Hair follicular keratinocyte (primary cell): ENCODE data around the genes ASB9 and REPS2.

- RAMPAGE, long total RNA: no peak
Observed at GRCh38 chrX:13646060-13646259, 7.0 kb upstream of the TCEANC start.

GRCh38 chrX:13732232-13733100 lies 2.0 kb downstream of the TRAPPC2 start:
- RAMPAGE, long total RNA: no peak

- RAMPAGE, long total RNA: no peak
Observed at GRCh38 chrX:13906087-13906553, 89.2 kb upstream of the GPM6B start.

DNA sequence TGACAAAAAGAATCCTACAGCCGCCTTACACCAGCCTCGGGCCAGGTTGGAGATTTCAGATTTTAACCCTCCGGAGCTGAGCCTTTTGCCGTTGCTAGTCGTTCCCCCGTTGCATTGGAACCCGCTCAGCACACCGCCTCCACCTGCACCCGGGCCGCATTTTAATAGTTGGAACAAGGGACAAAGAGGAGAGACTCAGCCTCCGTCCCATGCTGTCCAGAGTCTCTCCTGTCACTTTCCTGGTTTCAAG lies 92.0 kb downstream of the GEMIN8 start:
- RAMPAGE, long total RNA: no peak

DNA sequence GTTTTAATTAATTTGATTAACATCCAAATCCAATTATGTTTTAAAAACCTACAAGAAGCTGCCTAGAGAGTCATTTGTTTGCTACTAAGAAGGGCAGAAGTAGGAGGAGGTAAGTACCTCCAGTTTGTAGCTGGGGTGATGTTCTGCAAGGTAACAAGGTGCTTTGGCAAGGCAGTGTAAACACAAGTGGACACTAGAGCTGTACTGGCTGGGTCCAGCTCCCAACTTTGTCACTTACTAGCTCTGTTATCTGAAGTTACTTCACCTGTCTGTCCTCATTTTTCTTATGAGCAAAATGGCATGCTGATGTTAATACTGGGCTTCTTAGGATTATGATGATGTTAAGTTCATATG lies 110.5 kb upstream of the GEMIN8 start:
- RAMPAGE, long total RNA: no peak

DNA sequence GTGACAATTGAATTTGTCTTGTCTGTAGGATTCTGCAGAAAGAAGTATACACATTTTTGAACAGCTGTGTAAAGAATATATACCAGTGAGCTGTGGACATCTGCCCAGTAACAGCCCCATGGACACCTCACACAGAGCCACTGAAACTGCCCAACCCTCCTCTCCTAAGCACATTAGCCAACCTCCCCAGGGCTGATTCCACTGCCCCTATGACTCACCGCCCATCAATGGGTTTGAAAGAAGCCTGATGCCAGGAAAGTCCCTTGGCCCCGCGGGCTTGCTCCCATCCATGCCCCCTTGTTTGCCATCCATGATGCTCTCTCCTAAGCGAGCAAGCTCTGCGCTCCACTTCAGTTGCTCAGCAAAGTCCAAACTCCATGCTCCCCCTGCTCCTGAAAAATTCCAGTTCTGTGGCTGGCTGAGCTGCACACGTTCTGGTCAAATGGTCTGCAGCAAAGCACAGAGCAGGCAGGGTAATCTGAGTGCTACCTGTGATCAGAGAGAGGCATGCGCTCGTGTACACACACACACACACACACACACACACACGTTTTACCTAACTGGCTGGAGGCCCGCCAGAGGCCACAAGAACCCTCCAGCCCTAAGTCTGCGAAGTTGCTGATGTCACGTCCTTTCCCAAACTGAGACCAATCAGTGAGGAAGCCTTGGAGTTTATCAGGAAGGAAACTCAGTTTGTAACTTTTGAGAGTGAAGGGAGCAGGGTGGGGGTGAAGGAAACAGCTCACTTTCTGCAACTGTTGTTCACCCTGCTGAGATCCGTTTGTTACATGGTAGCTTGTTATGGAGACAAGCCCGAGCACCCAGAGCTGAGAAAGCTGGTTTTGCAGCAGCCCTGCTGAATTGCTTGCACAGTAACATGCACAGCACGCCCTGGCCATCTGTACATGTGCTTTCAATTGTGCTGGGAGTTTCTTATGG lies at the start of gene ASB9:
TSS of gene ASB9 (minus strand) at position 521 of the 939 bp plus-strand sequence.
- RAMPAGE, long total RNA: no peak

DNA sequence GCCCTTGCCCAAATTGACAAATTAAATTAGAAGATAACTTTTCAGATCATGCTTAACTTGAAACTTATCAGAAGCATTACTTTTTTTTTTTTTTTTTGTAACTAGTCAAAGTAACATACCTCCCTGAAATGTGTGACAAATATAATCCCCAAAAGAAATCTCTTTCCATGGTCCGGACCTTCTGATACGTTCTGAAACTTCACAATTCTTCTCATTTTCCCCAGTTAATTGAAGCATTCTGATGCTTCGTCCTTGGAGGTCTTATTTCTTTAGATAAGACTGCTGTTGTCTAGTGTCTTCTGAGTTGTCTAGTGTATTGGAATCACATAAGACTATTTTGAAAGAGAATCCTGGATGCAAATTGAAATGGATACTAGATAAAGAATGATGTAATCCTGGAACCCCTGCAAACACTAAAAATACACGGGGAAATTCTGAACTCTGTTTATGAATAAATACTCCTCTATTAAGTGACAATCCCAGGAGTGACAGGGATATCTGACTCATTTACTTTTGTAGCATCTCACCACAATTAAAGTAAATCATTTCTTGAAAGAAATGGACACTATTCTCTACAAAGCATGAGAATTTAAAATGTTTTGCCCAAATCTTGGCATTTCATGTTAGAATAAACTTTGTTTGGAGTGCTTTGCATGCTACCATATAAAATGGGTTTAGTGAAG lies 1.0 kb downstream of the ASB11 start:
- RAMPAGE, long total RNA: no peak

- RAMPAGE, long total RNA: no peak
Observed at GRCh38 chrX:15337136-15337492, 1.8 kb upstream of the PIGA start.

DNA sequence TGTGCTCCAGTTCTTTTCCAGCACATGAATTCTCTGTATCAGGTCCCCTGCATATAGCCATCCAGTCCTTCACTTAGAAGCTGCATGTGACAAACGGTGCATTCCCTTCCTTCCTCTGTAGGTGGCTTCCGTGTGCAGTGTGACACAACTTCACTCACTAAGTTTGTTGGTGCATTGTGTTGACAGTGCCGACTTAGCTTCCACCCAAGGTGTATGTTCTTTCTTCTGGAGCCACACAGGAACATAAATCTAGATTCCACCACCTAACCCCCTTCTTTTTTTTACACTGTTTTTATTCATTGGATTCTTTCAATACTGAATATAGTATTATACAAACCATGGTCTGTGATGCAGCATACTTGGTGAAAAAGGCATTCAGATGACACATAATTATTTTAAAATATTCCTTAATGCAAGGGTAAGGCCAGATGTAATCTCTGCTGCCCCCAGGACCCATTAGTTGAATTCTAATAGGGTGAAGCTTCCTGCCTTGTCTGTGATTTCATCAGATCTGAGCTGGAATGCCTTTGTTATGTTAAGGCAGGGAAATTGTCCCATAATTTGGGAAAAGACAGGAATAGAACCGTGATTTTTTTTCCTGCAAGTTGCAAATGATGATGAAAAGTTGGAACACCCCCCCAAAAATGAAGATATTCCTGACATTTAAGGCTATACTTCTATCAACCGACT lies 26.0 kb downstream of the ZRSR2 start:
- RAMPAGE, long total RNA: no peak

GRCh38 chrX:15854971-15855768 lies 557 bp upstream of the AP1S2 start:
- RAMPAGE, long total RNA: no peak

- RAMPAGE, long total RNA: no peak
Observed at GRCh38 chrX:15947449-15948130, 93.0 kb upstream of the AP1S2 start.

DNA sequence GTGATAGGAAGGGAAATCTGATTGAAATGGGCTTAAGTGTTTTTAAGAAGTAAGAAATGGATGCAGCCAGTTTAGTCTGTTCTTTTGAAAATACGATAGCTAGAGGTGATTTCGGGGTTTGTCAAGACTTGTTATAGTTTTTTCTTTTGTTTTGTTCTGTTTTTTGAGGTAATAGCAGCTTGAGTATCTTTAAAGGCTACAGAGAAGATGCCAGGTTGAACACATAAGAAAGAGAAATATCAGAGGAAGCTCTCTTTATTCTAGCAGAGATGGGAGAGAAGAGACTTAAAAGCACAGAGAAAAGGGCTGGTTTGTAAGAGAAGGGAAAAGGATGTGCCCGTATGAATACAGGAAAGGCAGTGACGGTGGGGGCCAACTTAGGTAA lies 121.5 kb upstream of the S100G start:
- RAMPAGE, long total RNA: no peak

DNA sequence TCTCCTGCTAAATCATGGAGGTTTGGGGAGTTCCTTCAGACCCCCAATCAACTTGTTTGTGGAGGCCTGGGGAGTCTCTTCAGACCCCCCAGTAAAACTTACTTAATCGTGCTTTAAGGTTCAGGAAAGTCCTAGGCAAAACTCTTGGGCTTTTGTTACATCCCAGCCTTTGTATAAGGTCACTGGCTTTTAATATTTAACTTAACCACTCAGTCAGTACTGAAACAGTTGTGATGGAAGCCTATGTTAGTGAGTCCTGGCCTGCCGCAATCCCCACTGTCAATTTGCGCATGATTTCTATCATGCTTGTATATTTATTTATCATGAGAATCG lies 6.9 kb downstream of the SYAP1 start:
- RAMPAGE, long total RNA: no peak

GRCh38 chrX:16787240-16787823 lies 1.1 kb downstream of the TXLNG start:
- RAMPAGE, long total RNA: no peak

- RAMPAGE, long total RNA: no peak
Observed at GRCh38 chrX:16818372-16818891, 32.2 kb downstream of the TXLNG start.

- RAMPAGE, long total RNA: no peak
Observed at GRCh38 chrX:16882030-16882615, 12.0 kb upstream of the RBBP7 start.

DNA sequence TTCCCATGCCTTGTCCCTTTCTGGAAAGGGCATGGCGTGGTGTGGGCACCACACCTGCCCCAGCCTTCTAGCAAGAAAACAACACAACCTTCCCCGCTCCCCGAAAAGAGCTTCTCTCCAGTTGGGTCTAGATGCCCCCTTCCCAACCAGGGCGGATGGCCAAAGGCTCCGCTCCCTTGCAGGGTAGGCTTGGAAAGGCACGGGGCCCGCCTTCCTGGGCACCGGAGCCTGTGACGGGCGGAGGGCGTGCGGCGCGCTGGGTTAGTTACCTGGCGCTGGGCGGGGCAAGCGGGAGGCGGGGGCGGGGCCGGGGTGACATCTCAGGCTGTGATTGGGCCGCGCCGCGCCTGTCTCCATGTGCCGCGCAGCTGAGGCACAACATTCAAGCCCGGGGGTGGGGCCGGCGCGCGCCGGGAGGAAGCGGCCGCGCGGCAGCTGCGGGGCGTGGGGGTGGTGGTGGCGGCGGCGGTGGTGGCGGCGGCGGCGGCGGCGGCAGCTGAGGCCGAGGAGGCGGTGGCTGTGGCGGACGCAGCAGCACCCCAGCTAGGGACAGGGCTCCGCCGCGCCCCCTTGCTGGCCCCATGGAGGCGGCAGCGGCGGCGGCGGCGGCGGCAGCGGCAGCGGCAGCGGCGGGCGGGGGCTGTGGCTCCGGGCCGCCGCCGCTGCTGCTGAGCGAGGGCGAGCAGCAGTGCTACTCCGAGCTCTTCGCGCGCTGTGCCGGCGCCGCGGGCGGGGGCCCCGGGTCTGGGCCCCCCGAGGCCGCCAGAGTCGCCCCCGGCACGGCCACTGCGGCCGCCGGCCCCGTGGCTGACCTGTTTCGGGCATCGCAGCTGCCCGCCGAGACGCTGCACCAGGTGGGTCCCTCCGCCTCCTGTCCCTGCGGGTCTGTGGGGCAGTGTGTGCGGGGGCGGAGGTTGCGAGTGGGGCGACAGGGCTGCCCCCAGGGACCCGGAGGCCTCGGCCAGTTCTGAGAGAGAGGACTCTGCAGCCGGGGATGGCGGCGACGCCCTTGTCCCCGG lies at the start of gene REPS2:
TSS of gene REPS2 (plus strand) at position 378 of the 1,019 bp plus-strand sequence.
- RAMPAGE, long total RNA: no peak

DNA sequence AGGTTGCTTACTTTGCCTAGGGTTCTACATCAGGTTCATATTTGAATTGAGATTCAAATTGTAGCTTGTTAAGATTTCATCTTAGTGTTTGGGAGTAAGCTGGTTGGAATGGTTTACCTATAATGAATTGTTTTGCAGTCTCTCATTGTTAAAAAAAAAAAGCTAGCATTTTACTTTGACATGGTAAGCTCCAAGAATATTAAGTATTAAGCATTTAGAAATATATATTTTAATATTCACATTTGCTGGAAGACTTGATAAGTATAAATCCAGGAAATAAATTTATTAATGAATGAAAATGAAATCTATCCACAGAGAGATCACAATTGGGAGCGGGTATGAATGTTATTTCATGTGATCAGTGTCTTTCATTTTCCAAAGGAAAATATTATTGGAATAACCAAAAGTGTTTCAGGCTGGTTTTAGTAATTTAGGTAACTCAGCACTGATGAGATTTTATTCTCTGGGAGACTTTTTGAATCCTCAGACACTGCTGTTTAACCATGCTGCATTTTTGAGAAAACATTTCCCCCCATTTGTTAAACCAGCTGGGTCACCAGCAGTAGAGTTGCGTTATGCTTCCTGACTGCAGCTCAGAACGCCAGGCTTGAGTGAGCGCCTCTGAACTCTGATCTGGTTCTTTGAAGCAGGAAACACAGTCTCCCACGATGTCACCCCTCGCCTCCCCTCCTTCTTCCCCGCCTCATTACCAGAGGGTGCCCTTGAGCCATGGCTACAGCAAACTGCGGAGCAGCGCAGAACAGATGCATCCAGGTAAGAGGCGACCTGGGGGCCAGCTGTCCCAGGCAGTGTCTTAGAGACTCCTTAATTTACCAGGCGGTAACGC lies 78.2 kb downstream of the REPS2 start:
- RAMPAGE, long total RNA: no peak

- RAMPAGE, long total RNA: no peak
Observed at GRCh38 chrX:17735867-17736162, 1.5 kb upstream of the SCML1 start.

GRCh38 chrX:17739920-17741106 lies 3.0 kb downstream of the SCML1 start:
- RAMPAGE, long total RNA: no peak